Heart left ventricle (tissue), 7 donors: Measurements from ENCODE around the genes RAP1GAP2, OR1E1 and TRPV3.

DNA sequence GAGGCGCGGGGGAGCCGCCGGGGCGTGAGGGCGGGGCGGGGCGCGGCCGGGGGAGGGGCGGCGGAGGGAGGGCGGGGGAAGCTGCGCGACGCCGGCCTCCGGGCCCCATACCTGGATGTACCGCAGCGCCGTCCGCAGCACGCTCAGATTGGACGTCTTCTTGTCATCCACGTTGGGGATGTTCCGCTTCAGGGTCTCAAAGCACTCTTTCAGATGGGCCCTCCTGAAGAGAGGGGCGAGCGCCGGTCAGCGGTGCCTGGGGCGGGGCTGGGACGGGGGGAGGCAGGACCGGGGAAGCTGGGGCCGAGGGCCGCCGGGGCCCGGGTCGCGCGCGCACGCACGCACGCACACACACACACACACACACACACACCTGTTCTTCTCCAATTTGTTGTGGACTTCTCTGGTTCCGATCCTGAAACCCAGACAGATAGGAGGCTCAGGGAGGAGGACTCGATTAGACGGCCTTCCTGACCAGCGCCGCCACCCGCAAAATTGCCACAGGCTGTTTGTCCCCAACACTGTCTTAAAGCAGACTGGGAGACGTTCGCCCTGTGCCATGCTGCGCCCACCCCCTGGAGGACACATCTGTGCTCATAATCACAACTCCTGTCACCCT lies 6.8 kb downstream of the MNT start:
- PRO-cap, 6 experiments, result peak in 6 of 6 experiments; most common plus-strand start position 108 of the sequence (in 6)
- RAMPAGE, long total RNA, 2 experiments, result no peak in any of the 2 experiments
- RRBS, result 5% methylated on average over 17 of the region's 53 CpGs

- PRO-cap, 6 experiments, result peak in 6 of 6 experiments; most common plus-strand start chr17:2397031 (in 3); most common minus-strand start chr17:2396782 (in 2)
- RAMPAGE, long total RNA, 2 experiments, result no peak in any of the 2 experiments
- RRBS, result 3% methylated on average over 16 of the region's 40 CpGs
Measured at GRCh38 chr17:2396350-2397387, 4.2 kb downstream of the MNT start.

DNA sequence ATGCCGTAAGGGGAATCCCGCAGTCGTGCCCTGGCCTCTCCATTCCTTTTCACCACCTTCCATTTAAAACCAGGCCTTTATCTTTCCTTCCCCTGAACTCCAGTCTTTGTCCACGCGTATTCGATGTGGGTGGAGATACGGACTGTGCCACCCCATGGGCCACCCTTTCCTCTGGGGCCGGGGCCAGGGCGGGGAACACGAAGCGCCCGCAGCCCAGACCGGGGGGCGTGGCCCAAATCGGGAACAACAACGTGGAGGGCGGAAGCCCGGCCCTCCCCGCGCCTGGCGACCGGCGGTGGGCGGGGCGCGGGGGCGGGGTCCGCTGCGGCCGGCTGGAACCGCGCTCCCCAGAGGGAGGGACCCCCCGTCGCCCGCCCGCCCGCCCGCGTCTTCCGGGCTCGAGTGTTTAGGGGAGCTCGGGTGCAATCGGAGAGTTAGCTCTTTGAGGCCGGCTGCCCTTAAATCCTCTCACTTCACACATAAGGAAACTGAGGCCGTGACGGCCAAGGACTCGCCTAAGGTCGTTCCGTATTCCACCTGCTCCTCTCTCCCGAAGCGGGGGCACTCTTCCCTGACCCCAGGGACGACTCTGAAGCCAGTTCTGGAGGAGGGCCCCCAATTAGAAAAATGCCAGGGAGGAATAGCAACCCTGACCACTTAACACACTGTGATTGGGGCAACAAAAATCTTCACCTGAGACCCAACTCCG lies 1.1 kb upstream of the MNT start:
- PRO-cap, 6 experiments, result peak in 5 of 6 experiments; most common plus-strand start position 378 of the sequence (in 3); most common minus-strand start position 229 of the sequence (in 3)
- RAMPAGE, long total RNA, 2 experiments, result no peak in any of the 2 experiments
- RRBS, result 2% methylated on average over 27 of the region's 53 CpGs

GRCh38 chr17:2412278-2413171 lies 11.7 kb upstream of the MNT start:
- PRO-cap, 6 experiments, result no peak in any of the 6 experiments
- RAMPAGE, long total RNA, 2 experiments, result no peak in any of the 2 experiments
- RRBS, result no CpG with 5 or more reads among the region's 10 CpGs

- PRO-cap, 6 experiments, result no peak in any of the 6 experiments
- RAMPAGE, long total RNA, 2 experiments, result no peak in any of the 2 experiments
- RRBS, result no CpG with 5 or more reads among the region's 4 CpGs
Measured at GRCh38 chr17:2490933-2491583, 20.6 kb downstream of the METTL16 start.

DNA sequence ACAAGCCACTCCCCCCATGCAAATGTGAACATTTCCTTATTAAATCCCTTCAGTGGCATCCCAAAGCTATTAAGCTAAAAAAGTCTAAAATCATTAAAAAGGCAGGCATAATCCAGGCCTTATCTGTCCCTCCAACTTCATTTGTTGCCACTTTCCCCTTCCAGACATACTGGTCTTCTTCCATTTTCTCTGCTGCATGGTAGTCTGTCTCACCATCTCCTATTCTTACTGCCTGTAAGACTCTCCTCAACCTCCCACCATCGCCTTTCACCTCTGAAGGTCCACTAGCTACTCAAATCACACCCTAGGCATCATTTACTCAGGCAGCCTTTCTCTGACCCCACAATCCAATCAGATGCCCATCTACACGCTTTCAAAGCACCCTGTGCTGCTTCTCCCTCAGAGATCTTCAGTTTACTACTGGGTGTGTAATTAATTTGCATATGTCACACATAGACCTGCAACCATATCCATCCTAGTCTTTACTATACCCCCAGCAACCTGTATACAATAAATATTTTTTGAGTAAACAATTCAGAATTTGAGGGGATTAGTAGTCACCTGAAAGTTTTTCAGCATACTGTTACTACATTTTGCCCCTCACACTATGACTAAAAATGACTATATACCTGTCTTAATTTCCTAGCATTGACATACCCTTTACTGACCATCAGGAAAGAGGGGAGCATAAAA lies 2.8 kb downstream of the METTL16 start:
- PRO-cap, 6 experiments, result no peak in any of the 6 experiments
- RAMPAGE, long total RNA, 2 experiments, result no peak in any of the 2 experiments
- RRBS, result no CpG with 5 or more reads among the region's 2 CpGs

- PRO-cap, 6 experiments, result no peak in any of the 6 experiments
- RAMPAGE, long total RNA, 2 experiments, result no peak in any of the 2 experiments
- RRBS, result 67% methylated on average over 5 of the region's 18 CpGs
Measured at GRCh38 chr17:2562976-2563642, 30.3 kb upstream of the PAFAH1B1 start.

- PRO-cap, 6 experiments, result no peak in any of the 6 experiments
- RAMPAGE, long total RNA, 2 experiments, result no peak in any of the 2 experiments
- RRBS, result no CpG with 5 or more reads among the region's 2 CpGs
Measured at GRCh38 chr17:2604964-2605413, 11.5 kb downstream of the PAFAH1B1 start.

DNA sequence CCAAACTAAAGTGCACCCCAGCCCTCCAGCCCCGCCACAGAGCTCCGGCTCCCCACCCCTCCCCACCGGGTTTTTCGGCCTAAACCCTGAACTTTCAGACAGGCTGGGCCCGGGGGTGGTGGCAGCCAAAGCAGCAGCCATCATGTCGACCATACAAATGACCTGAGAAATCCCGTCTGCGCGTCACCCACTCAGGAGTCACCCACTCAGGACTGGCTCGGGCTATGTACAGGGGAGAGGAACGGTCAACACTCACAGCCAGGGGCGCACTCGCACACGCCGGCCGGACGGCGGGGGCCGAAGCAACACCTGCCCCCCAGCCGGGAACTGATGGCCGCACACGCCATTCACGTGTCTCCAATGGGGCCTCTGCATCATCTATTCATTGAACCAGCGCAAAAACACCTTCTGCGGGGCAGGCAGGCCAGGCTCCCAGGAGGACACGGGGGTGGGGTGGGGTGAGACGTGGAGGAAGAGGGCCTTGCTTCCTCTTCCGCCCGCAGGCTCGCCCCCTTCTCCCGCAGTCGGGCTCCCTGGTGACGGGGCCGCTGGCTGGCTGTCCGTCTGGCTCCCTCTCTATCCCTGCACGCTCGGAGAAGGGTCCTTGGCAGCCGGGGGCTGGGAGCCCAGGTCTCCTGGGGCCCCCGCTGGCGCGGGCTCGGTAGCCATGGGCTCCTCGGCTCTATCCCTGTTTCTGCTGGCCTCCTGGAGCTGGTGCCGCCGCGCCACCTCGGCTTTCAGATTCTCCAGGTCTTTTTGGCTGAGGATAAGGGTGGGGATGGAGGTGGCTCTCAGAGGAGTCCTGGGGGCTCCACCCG lies 21.3 kb downstream of the CLUH start:
- PRO-cap, 6 experiments, result peak in 3 of 6 experiments; most common plus-strand start position 523 of the sequence (in 2); most common minus-strand start position 221 of the sequence (in 1)
- RAMPAGE, long total RNA, 2 experiments, result no peak in any of the 2 experiments
- RRBS, result 46% methylated on average over 3 of the region's 48 CpGs

DNA sequence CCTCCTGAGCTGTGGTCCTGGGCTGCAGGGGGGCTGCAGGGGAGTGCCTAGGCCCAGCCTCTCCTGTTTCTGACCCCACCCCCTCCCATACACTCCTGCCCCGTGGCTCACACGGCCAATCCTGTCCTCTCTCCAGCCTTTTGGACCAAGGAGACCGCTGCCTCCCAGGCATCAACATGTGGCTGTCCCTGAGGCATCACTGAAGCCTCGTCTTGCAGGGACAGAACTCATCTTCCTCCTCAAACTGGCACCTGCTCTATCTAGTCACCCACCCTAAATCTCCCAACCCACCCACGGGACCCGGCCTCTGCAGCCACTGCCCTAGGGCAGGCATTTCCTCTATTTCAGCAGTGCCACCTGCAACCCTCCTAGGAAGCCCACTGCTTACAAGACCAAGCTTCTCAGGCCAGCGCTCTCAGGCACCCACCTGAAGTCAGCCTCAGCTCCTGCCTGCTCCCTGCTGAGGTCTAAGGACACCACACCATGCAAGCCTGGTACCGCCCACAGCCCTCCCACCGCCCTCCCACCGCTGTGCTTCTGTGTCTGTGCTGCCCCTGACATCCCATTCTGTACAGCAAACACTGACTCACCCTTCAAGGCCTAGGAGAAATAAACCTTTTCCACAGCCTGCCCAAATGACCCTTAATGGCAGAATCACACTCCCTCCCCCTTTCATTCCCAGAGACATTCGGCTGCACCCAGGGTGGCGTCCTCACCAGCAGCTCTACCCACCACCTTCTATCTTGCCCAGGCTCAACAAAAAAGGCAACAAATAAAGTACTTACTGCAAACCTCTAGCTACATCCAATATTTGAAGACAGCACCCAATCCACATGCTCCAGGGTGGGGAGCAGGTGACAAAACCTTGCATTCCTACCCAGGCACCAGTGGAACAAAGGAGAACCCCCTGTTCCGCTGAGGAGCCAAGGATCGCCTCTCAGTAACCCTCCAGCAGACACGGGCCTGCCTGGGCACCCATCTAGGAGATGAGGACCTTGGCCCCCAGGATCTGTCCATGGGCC lies 6.3 kb downstream of the CLUH start:
- PRO-cap, 6 experiments, result no peak in any of the 6 experiments
- RAMPAGE, long total RNA, 2 experiments, result no peak in any of the 2 experiments
- RRBS, result no CpG with 5 or more reads among the region's 15 CpGs

DNA sequence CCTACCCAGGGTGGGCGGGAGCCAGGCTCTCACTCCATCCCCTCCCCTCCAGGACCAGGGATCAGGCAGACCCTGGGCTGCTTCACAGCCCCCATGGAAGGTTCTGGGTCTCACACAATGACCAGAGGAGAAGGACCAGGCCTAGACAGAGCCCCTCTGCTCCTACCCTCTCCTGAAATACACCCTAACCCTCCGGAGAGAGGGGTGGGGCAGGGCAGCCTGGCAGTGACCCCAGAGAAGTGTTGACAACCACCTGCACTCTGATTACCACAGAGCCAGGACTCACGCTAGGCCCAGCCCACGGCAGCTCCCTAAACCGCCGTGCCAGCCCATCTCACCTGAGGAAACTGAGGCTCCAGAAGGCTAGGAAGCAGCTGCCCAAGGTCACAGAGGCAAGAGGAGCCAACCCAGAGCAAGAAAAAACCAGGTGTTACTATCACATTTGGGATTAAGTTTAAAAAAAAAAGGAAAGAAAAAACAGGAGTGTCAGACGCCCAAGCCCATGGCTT lies 3.3 kb downstream of the CLUH start:
- PRO-cap, 6 experiments, result no peak in any of the 6 experiments
- RAMPAGE, long total RNA, 2 experiments, result no peak in any of the 2 experiments
- RRBS, result no CpG with 5 or more reads among the region's 7 CpGs

GRCh38 chr17:2796106-2796535 lies at the start of gene RAP1GAP2:
Gene RAP1GAP2 (plus strand): TSS chr17:2796438.
- PRO-cap, 6 experiments, result peak in 1 of 6 experiments; most common minus-strand start chr17:2796223 (in 1)
- RAMPAGE, long total RNA, 2 experiments, result no peak in any of the 2 experiments
- RRBS, result 39% methylated on average over 8 of the region's 20 CpGs

GRCh38 chr17:2813974-2815485 lies 18.3 kb downstream of the RAP1GAP2 start:
- PRO-cap, 6 experiments, result no peak in any of the 6 experiments
- RAMPAGE, long total RNA, 2 experiments, result no peak in any of the 2 experiments
- RRBS, result no CpG with 5 or more reads among the region's 37 CpGs

GRCh38 chr17:2854744-2855058 lies 58.5 kb downstream of the RAP1GAP2 start:
- PRO-cap, 6 experiments, result peak in 2 of 6 experiments; most common plus-strand start chr17:2854908 (in 1); most common minus-strand start chr17:2854787 (in 2)
- RAMPAGE, long total RNA, 2 experiments, result no peak in any of the 2 experiments
- RRBS, result no CpG with 5 or more reads among the region's 6 CpGs

- PRO-cap, 6 experiments, result no peak in any of the 6 experiments
- RAMPAGE, long total RNA, 2 experiments, result no peak in any of the 2 experiments
- RRBS, result no CpG with 5 or more reads among the region's 12 CpGs
Measured at GRCh38 chr17:2955176-2955705, 108.2 kb downstream of the OR1D5 start.

GRCh38 chr17:3048499-3049053 lies 14.8 kb downstream of the OR1D5 start:
- PRO-cap, 6 experiments, result peak in 6 of 6 experiments; most common minus-strand start chr17:3048859 (in 6)
- RAMPAGE, long total RNA, 2 experiments, result no peak in any of the 2 experiments
- RRBS, result 1% methylated on average over 16 of the region's 36 CpGs

- PRO-cap, 6 experiments, result no peak in any of the 6 experiments
- RAMPAGE, long total RNA, 2 experiments, result no peak in any of the 2 experiments
- RRBS, result 29% methylated on average over 10 of the region's 79 CpGs
Measured at GRCh38 chr17:3386106-3386867, 557 bp downstream of the OR1R1P start.

- PRO-cap, 6 experiments, result no peak in any of the 6 experiments
- RAMPAGE, long total RNA, 2 experiments, result no peak in any of the 2 experiments
- RRBS, result no CpG with 5 or more reads among the region's 2 CpGs
Measured at GRCh38 chr17:3398255-3398662, at the start of gene OR1E1. Gene OR1E1 (minus strand): TSS chr17:3398410.

GRCh38 chr17:3476433-3476722 lies 581 bp downstream of the ASPA start:
- PRO-cap, 6 experiments, result no peak in any of the 6 experiments
- RAMPAGE, long total RNA, 2 experiments, result no peak in any of the 2 experiments
- RRBS, result no CpG with 5 or more reads among the region's 2 CpGs

DNA sequence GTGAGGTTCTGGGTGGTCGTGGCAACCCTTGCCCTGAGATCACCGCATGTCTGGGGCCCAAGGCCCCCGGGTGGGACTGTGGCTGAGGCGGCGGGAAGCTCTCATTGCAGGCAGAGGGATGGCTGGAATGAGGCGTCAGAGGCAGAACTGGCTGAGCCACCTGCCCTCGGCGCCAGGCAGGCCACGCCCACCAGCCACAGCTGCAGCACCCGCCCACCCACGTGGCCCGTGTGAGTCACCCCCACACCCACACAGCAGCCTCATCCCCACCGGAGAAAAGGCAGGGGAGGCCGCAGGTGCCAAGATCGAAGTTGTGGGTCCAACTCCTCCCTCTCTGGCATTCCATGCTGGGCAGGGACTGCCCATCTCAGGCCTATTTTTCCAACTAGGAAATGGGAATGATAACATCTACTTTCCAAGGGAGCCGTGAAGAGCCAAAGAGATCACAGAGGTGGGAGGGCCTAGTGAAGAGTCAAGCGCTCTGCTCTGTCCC lies at the start of gene TRPV3:
TSS of gene TRPV3 (minus strand) at position 134 of the 493 bp plus-strand sequence.
- PRO-cap, 6 experiments, result no peak in any of the 6 experiments
- RAMPAGE, long total RNA, 2 experiments, result no peak in any of the 2 experiments
- RRBS, result no CpG with 5 or more reads among the region's 17 CpGs